SK-MEL-5 (cell line): Measurements from ENCODE around the genes CMA1 and NUBPL.

DNA sequence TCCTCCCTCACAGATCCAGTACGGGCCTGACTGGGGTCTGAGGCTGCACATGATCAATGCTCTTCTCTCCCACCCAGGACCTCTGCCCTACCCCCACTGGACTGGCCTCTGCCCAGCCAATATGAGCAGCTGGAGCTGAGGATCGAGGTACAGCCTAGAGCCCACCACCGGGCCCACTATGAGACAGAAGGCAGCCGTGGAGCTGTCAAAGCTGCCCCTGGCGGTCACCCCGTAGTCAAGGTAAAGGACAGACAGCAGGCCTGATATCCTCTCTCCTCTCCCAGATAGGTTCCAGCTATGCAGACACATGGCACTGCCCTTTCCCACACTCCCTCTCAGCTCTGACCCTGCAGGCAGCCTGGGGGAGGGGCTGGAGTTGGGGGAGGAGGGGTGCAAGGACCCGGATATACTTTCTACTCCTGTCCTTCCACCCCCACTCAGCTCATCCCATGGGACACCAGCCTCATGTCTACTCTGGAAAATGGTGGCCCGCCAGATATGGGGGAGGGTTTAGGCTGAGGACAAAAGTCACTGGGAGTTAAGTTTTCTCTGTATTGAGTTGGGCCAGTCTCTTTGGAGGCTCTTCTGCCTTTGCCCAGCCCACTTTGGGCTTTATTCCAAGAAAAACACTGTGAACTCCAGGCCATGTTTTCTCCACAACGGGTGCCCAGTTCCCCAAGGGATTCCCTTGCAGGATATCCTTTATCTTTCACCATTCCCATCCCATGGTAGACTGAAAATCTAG lies 4.6 kb downstream of the NFATC4 start:
RAMPAGE:
- cytosol, long total RNA = no peak
- long total RNA = no peak
- nucleus, long total RNA = no peak

DNA sequence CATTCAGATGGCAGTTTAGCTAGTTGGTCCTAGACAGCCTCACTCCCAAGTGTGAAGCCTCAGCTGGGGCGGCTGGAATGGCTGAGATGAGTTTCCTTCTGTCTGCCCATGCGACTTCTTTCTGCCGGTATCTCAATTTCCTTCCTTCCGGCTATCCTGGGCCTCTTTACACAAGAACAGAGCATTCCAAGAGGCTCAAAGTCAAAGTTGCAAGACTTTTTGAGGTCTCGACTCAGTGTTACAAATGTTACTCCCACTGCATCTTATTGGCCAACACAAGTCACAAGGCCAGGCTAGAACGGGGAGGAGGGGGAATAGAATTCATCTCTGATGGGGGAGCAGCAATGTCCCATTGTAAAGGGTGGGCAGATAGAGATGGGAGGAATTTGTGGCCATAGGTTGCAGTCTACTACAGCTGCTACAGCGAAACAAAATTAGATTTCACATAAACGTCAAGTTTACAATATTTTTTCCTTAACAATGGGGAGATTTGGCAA lies 9.6 kb upstream of the NYNRIN start:
RAMPAGE:
- cytosol, long total RNA = no peak
- long total RNA = no peak
- nucleus, long total RNA = no peak

RAMPAGE:
- cytosol, long total RNA = no peak
- long total RNA = no peak
- nucleus, long total RNA = no peak
Observed at GRCh38 chr14:24437279-24437997, 5.1 kb downstream of the SDR39U1 start.

RAMPAGE:
- cytosol, long total RNA = no peak
- long total RNA = no peak
- nucleus, long total RNA = no peak
Observed at GRCh38 chr14:24458592-24458911, 16.0 kb upstream of the SDR39U1 start.

DNA sequence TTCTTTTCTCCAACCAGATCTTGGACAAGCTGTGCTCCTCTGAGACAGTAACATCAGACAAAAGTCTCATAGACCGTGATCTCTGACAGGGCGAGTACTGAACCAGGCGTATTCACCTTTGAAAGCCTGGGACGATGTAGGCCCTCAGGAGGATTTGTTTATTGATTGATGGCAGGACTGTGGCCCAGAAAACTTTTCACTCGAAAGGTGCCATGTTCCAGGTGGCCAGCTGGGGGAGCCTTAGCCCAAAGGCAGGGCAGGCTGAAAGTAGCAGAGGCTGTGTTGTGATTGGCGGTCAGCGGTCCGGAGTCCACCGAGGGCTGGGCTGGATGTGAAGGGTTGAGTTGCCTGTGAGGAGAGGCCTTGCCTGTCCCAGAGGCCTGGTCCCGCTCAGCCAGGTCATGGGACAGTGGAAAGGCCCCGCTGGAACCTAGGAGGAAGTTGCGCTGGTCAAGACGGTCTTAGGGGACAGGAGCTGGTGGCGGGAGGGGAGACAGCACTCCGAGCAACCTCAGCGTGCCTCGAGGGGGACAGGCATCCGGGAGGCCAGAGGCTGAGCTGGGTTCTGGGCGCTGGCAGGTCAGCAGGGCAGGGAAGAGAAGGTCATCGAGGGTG lies 26.4 kb downstream of the CMA1 start:
RAMPAGE:
- cytosol, long total RNA = no peak
- long total RNA = no peak
- nucleus, long total RNA = no peak

DNA sequence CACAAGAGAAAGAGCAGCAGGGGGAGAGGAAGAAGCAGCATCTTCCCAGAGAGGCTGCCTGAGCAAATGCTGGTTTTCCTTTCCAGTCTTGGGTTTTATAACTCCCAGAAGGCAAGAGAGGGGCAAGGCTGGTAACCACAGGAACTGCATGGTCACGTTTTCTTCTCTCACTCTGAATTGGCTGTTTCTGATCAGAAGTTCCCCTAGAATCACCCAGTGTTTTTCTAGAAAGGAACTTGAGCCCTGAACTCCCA lies at the start of gene CMA1:
Gene CMA1, minus strand, starts transcription at position 71 of the 254 bp plus-strand sequence.
RAMPAGE:
- cytosol, long total RNA = no peak
- long total RNA = no peak
- nucleus, long total RNA = no peak

GRCh38 chr14:25041318-25041843 lies 8.6 kb downstream of the STXBP6 start:
RAMPAGE:
- cytosol, long total RNA = no peak
- long total RNA = no peak
- nucleus, long total RNA = no peak

GRCh38 chr14:25132844-25133373 lies 83.0 kb upstream of the STXBP6 start:
RAMPAGE:
- cytosol, long total RNA = no peak
- long total RNA = no peak
- nucleus, long total RNA = no peak

DNA sequence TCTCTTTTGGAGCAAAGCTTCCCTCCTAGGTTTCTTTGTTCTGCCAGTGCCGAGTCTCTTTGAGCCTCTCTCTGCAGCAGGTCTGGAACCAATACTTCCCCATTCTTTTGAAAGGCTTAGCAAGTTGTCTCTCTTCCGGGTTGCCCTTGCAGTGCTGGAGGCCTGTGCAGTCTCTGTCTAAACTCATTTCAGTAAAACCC lies 454.7 kb downstream of the NOVA1 start:
RAMPAGE:
- cytosol, long total RNA = no peak
- long total RNA = no peak
- nucleus, long total RNA = no peak

DNA sequence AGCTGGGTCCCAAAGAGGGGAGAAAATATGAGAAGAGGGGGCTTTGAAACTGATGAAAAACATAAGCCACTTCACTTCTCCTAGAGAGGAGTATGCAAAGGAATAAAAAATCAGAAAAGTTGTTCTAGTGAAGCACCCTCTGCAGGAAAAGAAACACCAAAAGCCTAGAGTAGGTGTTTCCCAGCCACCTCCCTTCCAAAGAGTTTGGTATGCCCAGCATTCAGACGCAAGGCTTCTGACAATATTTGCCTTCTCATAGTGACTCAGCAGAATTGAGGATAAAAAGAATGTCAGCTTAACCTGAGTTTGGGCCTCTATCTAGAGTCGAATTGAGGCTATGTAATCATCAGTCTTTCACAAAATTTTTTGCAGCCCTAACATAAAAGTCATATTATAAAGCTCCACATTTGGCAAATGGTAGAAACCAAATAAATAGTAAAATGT lies 316.3 kb downstream of the NOVA1 start:
RAMPAGE:
- cytosol, long total RNA = no peak
- long total RNA = no peak
- nucleus, long total RNA = no peak

DNA sequence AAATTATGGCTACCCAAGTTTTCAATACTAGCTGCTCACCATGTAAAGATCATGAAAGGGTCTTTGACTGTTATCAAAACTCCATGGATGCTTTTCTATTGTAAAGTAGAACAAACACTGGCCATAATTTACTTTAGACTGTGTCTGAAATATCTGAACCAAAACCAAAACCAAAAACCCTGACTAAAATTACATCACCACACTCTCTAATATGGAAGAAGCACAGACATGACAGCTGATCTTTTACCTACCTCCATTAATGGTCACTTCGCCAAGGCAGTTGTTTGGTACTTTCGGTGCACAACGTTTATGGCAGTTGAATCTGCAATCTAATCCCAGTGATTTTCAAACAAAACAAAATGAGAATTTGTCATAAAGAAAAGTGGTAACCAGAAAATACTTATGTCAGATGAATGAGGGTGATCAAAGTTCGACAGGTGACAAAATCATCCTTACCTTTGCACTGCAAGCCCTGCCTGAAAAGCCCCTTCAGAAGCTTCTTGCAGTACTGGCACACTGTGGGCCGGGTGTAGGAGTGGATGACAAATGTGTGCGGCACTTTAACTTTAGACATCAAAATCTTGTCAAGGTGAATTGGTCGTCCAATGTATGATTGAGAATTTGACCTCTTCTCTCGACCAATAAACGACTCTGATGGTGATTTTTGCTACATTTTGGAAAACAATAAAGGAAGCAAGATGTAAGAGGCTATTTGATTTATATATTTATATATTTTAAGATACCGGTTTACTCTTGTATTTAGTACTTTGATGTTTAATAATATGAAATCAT lies 289.2 kb downstream of the PRKD1 start:
RAMPAGE:
- cytosol, long total RNA = no peak
- long total RNA = no peak
- nucleus, long total RNA = no peak

DNA sequence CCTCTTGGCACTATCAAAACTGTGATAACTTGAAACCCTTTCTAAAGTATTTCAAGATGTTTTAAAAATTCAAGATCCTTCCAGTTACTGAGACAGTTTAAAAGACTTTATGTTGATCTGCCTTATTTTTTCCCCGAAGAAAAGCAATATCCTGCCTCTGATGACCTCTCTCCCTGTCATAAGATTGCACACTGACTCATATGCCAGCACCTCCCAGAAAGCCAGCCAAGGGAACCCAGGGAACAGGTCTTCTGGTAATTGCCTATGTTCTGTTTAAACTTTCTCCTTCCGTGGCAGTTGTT lies 300.2 kb upstream of the PRKD1 start:
RAMPAGE:
- cytosol, long total RNA = no peak
- long total RNA = no peak
- nucleus, long total RNA = no peak

DNA sequence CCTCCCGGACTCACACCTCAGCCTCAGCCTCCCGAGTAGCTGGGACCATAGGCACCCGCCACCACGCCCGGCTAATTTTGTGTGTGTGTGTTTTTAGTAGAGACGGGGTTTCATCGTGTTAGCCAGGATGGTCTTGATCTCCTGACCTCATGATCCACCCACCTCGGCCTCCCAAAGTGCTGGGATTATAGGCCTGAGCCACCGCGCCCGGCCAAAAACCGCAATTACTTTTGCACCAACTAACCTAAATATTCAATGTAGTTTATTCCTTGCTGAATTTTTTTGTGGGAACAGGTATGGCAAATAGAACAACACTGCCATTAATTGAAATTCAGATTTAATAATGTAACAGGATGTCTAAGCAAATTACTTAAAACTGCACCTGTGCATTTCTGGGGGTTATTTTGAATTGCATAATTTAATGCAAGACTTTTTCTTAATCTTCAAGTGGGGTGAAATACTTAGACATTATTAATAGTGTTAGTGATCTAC lies 18.9 kb downstream of the COCH start:
RAMPAGE:
- cytosol, long total RNA = no peak
- long total RNA = no peak
- nucleus, long total RNA = no peak

DNA sequence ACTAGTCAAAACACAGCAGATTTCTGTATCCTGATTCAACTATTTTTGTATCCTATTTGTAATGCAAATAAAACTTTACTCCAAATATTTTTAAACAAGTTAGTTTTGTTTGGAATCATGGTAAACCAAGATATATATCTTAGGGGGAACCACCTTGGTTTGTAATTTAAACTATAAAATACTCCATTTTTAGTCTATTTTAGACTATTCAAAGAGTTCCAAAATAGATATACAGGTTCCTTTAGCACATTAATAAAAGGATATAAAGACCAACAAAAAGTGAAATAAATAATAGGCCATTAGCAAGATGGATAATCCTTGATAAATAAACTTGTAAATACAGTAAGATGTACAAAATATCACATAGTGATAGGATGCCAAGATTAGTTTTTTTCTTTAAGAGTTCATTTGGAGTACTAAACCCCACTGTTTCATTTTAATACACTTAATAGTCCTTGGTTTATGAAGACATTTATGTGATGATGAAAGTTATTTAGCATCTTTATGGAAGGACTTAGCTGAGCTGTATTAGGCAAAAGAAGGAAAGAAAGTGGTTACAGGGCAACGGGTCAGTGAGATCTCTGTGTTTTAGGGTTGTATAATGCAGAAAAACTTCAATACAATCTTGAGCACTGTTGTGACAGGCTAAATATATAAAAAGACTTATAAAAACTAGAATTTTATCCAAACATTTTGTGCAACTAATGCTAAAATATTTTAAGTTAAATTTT lies 20.0 kb downstream of the COCH start:
RAMPAGE:
- cytosol, long total RNA = no peak
- long total RNA = no peak
- nucleus, long total RNA = no peak

DNA sequence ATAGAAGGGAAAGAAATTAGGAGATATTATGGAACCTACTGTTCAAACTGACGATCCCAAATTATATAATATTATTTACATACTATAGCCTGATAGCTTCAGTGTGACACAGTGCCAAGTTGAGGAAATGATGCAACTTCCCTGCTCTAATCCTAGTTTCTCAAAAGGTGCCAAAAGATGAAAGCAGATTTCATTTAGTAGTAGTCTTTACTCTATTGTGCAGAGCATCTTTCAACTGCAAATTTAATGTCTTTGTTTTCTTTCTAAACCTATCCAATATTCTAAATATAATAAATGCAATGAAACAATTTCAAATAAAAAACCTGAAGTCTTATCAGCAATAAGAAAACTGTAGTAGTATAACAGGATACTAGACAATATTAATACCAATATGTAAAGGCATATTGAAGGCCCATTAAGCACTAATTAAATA lies 47.0 kb downstream of the COCH start:
RAMPAGE:
- cytosol, long total RNA = no peak
- long total RNA = no peak
- nucleus, long total RNA = no peak

DNA sequence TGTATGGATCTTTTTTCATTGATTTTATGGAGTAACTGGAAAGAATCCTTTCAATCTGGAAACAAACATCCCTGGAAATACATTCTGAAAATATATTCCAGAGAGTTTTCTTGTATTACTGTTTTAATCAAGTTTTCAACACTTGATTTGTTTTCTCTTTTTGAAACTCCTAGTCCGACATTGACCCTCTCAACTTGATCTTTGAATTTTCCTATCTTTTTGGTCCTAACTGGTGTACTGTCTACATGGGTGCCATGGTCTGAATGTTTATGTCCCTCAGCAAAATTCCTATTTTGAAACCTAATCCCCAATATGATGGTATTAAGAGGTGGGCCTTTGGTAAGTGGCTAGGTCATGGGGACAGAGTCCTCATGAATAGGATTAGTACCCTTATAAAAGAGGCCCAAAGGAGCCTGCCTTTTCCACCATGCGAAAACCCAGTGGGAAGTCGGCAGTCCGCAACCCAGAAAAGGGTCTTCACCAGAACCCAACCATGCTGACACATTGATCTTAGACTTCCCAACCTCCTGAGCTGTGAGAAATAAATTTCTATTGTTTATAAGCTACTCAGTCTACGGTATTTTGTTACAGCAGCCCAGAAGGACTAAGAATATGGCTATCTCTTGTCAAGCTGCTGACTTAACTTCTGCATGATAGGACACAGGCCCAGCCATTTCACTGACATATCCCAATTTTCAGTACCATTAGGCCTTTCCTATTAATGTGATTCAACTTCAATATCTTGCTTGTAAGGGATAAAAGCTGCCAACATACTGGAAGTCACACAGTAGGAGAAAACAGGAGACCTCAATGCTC lies 66.5 kb downstream of the COCH start:
RAMPAGE:
- cytosol, long total RNA = no peak
- long total RNA = no peak
- nucleus, long total RNA = no peak

GRCh38 chr14:31134715-31135240 lies 72.8 kb downstream of the HECTD1 start:
RAMPAGE:
- cytosol, long total RNA = no peak
- long total RNA = no peak
- nucleus, long total RNA = no peak

RAMPAGE:
- cytosol, long total RNA = no peak
- long total RNA = no peak
- nucleus, long total RNA = start-site peak on the plus strand at chr14:31561388-31561440, 537 and 119 reads in 2 replicates
Observed at GRCh38 chr14:31560845-31561897, at the start of gene NUBPL. Gene NUBPL (plus strand): TSS chr14:31561404.

DNA sequence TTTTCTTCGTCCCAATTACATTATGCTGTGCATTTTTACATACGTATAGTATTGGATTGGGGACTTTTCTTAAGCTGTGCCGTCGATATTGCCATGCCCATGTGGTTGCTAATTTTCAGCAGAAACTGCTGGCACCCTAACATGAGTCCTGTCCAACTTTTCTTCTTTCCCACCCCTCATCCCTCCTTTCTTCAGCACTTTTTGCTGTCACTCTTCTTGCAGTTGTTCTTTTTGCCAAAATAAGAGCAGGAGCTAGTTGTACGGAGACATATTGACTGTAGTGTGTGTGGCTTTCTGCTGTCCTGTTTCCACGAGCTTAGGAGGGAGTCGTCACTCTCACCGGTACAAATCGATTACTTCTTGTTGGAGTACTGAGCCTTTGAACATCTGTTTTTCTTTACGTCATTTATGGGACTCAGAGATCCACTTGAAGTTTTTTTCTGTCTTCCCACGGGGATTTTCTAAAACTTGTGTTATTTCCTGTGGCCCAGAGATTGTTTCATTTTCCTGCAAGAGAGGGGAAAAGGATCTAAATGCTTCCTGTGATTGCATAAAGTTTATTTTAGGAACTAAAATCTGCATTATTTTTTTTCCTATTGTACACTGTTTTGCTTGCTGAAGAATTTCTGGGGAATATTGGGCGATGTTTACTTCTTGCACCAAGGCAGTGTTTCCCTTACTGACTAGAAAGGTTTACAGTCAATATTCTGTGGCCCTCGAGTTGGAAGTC lies 199.9 kb upstream of the ARHGAP5 start:
RAMPAGE:
- cytosol, long total RNA = no peak
- long total RNA = no peak
- nucleus, long total RNA = no peak

DNA sequence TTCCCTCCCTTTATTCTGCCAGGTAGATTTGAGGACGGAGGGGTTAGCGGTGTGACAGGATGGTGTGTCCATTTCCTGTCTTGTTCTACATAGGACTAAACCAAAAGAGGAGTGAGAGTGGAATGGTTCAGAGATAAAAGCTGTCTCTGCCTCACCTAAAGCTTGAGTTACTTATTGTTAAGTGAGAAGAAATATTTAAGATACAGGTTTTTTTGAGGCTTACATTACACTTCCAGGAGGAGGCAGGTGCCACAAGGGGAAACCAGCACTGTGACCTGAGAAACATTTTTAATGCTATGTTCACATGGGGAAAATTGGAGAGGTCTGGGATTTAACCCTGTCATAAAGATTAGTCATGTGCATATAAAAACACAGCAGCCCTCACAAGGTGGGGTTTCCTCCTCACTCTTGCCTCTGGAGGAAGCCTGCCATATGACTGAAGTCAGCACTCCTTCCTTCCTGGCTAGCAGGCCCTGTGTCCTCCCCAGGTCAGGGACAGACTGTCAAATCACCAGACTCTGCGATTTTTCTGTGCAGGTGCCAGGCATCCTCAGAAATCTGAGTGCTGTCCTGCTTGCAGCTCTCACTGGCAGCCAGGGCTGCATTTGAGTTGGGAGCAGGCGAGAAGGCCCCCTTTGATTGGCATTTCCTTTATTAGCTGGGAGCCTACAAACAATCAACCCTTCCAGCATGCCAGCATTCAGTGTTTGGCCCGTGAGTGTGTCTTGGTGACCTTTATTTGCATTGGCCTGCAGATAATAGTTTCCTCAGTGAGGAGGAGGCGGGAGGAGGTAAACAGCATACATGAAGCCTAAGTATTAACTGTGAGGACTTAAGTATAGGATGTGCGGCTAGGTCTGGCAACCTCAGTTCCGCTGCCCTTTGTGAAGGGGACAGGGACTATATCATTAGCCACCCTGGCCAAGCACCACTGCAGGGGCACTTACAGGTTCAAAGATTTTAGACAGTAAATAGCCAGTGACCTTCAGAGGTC lies 183.9 kb upstream of the ARHGAP5 start:
RAMPAGE:
- cytosol, long total RNA = no peak
- long total RNA = no peak
- nucleus, long total RNA = no peak